Measurements from ENCODE around the gene KYAT1.

GRCh38 chr9:128617624-128618243, 38.9 kb downstream of the DYNC2I2 start:
- PRO-cap, result no peak
- RAMPAGE, long total RNA, 4 experiments, result no peak in any of the 4 experiments

- PRO-cap, result no peak
- RAMPAGE, long total RNA, 4 experiments, result start-site peak on the plus strand in 1 of 4 experiments, at chr9:128693653-128693914 at its widest, 793 reads per replicate
These were observed 4.4 kb downstream of the SET start for GRCh38 chr9:128693286-128694041.

DNA sequence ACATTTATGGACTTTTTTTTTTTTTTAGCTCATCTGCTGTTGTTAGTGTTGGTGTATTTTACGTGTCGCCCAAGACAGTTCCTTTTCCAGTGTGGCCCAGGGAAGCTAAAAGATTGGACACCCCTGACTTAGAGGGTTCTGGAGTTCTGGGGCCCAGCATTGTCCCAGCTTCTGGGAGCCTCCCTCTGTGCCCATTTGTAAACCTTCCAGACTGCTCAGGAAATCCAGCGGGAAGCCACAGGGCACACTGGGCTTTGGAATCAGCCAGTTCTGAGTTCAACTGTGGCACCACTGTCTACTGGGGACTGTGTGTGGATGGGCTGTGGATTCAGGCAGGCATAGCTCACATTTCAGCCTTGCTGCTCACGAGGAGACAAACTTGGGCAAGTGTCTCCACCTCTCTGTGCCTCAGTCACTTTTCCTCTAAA, 9.6 kb downstream of the ZER1 start:
- PRO-cap, result no peak
- RAMPAGE, long total RNA, 4 experiments, result no peak in any of the 4 experiments

GRCh38 chr9:128881786-128882244, at the start of gene KYAT1:
TSS of gene KYAT1 (minus strand) at chr9:128881950.
- PRO-cap, result bidirectional peak, plus-strand start at chr9:128882182, minus-strand start at chr9:128881873
- RAMPAGE, long total RNA, 4 experiments, result start-site peak on the minus strand in 4 of 4 experiments, at chr9:128881903-128881962 at its widest, 11 to 37 reads per replicate

DNA sequence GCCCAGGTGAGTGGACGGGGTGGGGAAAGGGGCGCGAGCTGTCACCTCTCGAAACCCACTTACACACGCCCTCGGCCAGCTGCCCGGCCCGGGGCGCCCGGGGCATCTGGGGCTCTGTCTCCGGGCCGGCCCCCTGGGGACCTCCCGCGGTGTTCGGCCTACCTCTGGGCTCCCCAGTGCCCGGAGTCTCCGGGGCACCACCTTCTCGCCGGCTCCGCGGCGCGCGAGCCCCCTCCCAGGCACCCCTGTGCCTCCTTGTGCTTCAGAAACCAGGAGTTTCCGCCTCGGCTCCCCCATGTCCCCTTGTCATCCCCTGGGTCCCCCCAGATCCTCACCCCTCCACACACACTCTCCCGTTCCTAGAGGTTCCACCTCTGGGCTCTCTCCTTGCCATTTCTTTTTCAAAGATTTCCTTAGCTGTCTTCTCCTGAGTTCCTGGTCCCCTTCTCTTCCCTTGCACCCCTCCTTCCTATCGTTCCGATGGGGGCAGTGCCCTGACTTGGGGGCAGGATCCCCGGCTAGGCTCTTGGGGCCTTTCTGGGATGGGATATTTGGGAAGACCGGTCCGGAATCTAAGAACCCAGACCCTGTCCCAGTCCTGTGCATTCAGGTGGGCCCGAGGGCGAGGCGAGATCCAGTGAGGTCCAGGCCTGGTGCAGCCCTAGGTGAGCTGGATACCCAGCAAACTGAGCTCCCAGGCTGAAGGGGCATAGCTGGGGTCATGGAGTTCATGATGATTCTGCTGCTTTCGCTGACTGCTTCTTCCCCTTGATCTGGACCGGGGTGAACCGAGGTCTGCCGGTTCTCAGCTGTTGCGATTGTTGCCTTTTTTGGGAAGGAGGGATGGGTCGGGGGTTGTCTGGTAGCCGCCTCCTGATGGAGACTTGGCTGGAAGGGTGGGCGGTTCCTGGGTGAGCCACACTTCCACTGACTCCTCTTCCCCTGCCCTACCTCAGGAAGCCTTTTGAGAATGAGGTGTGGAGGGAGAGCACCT, 609 bp downstream of the LRRC8A start:
- PRO-cap, result bidirectional peak, plus-strand start at position 423 of the sequence, minus-strand start at position 257 of the sequence
- RAMPAGE, long total RNA, 4 experiments, result start-site peak on the plus strand in 1 of 4 experiments, centred at position 918 of the sequence, 34 reads per replicate

DNA sequence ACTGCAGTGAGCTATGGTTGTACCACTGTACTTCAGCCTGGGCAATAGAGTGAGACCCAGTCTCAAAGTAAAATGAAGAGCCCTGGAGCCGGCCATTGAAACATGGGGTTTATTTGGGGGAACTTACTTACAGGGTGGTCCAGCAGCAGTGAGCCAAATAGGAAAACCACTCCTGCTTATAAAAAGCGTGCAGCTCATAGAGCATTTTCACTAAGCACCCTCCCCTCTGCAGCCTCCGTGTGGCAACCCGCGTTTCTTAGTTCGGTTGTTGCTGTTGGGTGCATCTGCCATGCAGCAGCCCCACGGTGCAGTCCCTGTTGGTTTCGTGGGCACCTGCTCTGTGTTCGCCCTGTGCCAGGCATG, 10.2 kb upstream of the PHYHD1 start:
- PRO-cap, result no peak
- RAMPAGE, long total RNA, 4 experiments, result no peak in any of the 4 experiments

DNA sequence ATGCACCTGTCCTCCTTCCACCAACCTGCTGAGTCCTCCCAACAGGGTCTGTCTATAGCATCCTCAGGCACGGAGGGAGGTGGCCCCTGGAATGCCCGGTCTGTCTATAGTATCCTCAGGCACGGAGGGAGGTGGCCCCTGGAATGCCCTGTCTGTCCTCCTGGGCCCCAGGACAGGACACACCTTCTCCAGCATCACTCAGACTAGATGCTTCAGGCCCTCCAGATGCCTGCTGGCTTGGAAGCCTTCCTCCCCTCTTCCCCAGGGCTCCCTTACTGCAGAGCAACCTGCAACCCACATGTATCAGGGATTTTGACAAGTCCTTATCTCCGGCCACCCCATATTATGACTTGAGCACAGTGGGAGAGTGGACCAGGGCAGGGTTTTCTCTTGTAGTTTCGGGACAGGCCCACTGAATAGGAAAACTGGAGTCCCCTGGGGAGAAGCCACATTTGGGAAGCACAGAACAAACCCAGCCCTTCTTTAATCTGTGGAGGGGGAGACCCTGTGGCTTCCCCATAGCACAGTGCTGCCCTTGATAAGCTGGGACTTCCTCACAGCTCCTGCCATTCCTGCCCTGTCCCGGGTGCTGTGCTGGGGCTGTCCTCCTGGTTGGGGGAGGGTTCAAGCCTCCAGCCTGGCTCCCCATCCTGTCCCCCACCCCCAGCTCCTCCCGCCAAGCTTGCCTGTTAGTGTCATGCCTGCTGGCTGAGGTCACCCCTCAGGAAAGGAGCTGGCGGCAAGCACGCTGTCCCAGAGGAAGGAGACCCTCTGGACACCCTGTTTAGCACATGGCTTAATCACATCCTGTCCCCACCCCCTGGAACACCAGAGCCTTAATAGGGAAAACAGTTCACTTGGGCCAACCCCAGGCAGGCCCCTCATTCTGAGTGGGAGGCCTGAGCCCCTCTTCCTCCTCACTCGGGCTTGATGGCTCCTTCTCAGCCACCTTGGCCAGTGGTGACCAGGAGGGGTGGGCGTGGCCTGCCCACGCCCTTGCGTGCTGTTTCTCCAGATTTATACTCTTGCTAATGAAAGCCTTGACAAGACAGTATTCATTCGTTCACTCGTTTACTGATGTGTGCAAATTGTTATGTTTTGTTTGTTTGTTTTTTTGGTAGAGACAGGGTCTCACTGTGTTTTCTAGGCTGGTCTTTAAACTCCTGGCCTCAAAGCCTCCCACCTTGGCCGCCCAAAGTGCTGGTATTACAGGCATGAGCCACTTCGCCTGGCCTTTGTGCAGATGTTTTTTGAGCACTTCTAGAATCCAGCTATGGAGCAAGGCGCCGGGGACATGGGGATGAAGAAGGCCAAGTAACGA, 9.3 kb upstream of the PHYHD1 start:
- PRO-cap, result no peak
- RAMPAGE, long total RNA, 4 experiments, result no peak in any of the 4 experiments

GRCh38 chr9:128915872-128916713, 4.7 kb upstream of the PHYHD1 start:
- PRO-cap, result no peak
- RAMPAGE, long total RNA, 4 experiments, result no peak in any of the 4 experiments

DNA sequence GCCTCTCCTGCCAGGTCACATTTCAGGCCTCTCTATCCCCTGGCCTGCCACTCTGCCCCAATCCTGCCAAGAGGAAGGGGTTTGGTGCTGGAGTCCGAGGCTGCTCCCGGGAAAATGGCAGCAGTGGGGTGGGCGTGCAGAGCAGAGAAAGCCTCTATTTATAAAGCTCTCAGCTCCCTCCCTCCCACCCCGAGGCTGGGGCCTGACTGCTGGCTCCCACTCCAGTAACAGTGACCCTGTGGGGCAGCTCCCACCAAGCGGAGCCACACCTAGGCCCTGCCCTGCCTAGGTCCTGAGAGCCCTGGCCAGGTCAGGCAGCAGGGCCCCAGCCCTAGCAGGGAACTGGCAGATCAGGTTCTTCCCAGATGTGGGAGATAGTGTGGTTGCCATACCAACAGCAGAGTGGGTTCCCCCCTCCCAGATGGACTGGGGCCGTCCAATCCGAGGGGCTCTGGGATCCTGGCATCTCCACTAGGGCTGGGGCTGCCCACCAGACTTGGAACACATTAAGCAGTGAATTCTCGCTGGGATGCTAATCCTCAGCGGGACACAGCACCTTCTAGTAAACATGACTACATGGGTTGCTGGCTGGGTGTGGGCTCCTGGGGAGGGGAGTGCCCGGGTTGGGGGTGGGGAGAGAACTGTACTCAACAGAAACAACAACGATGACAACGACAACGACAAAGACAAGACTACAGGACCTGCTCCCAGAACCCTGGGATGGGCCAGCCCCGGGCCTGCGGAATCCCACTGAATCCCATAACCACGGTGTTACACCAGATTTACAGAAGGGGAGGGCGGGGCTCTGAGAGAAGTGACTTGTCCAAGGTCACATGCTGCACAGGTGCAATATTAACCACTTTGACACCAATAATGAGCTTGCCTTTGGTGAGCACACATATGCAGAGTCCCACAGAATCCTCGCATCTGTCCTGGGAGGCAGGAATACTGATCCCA, 1.5 kb downstream of the SH3GLB2 start:
- PRO-cap, result no peak
- RAMPAGE, long total RNA, 4 experiments, result no peak in any of the 4 experiments

DNA sequence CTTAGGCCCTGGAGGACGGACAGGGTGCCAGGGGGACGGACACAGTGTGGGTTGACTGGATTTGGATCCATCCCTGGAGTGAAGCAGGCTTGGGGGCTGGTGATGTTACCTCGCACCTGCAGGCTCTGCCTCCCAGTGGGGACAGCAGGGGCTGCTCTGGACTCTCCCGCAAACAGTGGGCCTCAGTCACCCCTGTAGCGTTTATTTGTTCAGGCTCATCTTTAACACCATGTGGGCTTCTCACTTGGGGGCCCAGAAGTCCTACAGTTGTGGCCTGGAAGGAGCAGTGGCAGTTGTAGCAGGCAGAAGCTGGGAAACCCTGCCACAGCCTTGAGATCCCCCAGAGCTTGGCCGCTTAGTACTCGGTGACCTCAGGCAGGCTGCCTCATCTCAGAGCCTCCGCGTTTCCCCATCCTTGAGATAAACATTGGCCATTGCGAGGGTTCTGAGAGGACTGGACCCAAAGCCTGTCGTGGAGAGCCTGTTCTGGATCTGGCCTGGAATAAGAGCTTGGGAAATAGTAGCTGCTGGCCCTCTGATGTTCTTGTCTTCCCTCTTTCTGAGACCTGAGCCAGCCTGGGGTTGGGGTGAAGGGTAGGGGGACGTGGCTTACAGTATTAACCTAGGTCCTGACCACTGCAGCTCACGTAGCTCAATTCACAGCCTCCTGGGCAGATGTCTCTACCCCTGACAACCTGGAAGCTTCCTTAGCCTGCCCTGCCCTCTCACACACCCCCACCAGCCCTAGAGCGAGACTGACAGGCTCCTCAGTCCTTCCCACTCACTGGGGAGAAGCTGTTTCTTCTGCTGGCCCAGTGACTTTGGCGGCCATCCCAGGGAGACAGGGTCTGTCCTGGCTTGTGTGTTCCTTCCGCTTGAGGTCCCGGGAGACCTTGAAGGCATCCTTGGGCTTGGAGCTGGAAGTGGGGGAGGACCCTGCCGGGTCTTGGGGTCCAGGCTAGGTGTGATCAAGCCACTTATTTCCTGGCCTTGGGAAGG, 1.4 kb downstream of the MIGA2 start:
- PRO-cap, result no peak
- RAMPAGE, long total RNA, 4 experiments, result no peak in any of the 4 experiments

DNA sequence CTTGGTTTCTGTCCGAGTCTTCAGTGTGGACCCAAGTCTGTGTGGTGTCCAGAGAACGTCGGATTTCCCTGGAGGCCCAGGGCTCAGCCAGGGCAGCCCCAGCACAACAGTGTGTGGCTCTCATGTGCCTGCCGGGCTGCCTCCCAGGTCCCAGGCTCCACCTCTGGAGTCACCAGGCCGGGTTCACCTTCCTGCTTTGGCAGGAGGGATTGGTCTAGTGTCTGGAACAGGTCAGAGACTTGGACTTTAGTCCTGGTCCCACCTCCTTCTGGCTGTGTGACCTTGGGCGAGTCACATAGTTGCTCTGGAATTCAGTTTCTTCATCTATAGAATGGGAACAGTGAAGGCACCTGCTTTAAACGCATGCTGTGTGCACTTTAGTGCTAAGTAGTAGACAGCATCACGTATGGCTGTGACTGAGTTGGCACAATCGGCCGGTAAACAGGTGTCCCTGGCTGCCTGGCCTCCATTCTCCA, 3.2 kb downstream of the DOLPP1 start:
- PRO-cap, result no peak
- RAMPAGE, long total RNA, 4 experiments, result no peak in any of the 4 experiments

- PRO-cap, result bidirectional peak, plus-strand start at chr9:129174313, minus-strand start at chr9:129174141
- RAMPAGE, long total RNA, 4 experiments, result no peak in any of the 4 experiments
These were observed 4.3 kb downstream of the IER5L start for GRCh38 chr9:129173560-129174397.

DNA sequence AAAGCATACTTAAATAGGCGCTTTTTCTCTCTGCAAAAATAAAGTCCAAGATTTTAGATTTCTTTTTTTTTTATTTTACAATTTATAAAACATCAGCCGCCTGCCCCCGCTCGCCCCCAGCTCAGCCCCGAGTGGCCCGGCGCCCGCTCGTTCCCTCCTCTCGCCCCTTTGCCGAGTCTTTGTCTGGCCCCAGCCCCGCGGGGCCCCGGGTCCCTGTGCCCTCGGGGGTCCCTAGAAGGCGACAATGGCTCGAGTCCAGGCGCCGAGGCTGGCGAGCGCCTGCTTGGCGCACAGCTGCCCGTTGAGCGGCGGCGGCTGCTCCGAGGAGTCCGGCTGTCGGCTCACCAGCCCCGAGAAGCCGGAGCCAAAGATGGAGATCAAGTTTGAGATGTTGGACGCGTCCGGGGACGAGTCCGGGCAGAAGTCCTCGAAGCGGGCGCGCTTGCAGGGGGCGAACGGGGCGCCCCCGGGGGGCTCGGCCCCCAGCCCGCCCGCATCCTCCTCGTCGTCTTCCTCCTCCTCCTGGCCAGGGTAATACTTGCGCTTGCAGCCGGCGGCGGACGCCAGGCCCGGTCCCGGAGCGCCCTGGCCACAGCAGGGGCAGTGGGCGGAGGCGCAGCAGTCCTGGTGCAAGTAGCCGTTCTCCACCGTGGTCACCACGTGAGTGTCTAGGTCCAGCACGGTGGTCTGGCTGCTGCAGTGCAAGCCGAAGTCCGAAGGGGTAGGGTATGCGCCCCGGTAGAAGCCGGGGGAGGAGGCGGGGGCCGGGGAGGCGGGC, 1.3 kb downstream of the IER5L start:
- PRO-cap, result no peak
- RAMPAGE, long total RNA, 4 experiments, result no peak in any of the 4 experiments

DNA sequence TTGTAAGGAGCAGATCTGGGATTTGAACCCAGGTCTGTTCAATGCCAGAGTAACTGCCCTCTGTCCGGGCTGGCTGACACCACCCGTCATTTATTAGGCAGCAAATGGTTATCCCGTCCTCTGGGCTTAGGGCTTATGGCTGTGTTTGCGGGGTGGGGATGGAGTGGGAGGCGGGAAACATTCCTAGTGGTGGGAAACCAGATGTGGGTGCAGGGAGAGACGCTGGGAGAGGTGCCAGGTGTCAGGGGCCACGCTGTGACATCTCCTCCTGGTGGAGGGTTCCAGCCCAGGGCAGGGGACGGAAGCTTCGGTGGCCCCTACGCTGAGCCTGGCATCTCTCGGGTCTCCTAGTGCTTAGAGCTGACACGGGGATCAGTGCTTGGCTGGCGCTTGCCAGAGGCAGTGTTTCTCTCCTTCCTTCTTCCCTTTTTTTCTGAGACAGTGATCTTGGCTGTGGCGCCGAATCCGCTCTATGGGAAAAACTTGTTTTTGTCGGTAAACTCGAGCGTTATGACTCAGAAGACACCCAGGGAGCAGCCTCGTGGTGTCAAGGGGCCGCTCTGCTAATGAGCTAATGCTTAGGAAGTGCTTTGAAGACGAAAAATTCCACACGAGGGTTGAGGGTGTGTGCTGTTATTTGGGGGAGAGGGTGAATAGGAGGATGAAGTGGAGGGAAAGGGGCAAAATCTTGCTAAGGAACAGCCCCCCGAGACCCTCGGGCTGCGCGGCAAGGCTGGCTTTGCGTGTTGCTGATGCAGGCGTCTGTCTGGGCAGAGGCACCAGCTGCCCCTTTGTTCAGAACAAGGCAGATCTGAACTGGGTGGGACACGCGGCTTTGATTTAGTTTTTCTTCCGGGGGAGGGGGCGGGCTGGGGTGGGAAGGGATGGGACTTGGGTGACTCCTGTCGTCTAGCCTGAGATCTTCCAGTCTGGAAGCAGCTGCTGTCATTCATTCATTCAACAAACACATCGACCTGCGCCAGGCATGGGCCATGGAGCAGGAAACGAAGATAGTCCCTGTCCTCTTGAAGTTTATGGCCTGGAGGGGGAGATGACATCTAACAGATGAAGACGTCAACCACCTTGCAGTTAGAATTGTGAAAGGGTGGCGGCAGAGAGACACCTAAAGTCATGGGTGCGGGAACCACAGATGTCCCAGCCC, 20.5 kb upstream of the IER5L start:
- PRO-cap, result bidirectional peak, plus-strand start at position 636 of the sequence, minus-strand start at position 435 of the sequence
- RAMPAGE, long total RNA, 4 experiments, result no peak in any of the 4 experiments

GRCh38 chr9:129318218-129318862, 140.3 kb upstream of the IER5L start:
- PRO-cap, result no peak
- RAMPAGE, long total RNA, 4 experiments, result no peak in any of the 4 experiments

DNA sequence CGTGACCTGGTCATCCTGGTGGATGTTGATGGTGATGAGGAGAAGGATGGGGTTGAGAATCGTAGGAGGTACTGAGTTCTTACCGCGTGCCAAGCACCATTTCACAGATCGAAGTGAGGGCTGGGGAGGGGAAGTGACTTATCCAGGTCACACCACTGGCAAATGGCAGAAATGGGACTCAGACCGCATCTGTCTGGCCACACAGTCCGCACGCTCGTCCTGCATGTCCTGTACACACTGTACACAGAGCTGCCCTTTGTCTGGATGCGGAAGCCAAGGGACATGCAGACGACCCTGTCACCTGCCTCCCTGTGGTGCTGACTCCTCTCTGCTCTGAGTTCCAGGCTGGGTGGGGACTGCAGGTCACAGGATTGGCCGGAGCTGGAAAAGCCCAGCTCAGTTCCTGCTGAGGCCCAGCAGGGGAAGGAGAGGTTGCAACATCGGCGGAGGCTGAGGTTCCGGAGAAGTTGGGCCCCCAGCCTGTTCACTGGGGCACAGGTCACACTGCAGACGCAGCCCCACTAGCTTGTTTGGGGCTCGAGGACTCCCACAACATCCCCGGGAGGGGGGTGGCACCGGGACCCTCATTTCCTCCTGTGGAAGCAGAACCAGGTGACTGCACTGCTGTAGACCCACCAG, 165.7 kb upstream of the IER5L start:
- PRO-cap, result bidirectional peak, plus-strand start at position 399 of the sequence, minus-strand start at position 115 of the sequence
- RAMPAGE, long total RNA, 4 experiments, result no peak in any of the 4 experiments

- PRO-cap, result no peak
- RAMPAGE, long total RNA, 4 experiments, result no peak in any of the 4 experiments
These were observed 161.3 kb downstream of the C9orf50 start for GRCh38 chr9:129459586-129459919.

- PRO-cap, result no peak
- RAMPAGE, long total RNA, 4 experiments, result no peak in any of the 4 experiments
These were observed 133.0 kb downstream of the C9orf50 start for GRCh38 chr9:129487943-129488279.

DNA sequence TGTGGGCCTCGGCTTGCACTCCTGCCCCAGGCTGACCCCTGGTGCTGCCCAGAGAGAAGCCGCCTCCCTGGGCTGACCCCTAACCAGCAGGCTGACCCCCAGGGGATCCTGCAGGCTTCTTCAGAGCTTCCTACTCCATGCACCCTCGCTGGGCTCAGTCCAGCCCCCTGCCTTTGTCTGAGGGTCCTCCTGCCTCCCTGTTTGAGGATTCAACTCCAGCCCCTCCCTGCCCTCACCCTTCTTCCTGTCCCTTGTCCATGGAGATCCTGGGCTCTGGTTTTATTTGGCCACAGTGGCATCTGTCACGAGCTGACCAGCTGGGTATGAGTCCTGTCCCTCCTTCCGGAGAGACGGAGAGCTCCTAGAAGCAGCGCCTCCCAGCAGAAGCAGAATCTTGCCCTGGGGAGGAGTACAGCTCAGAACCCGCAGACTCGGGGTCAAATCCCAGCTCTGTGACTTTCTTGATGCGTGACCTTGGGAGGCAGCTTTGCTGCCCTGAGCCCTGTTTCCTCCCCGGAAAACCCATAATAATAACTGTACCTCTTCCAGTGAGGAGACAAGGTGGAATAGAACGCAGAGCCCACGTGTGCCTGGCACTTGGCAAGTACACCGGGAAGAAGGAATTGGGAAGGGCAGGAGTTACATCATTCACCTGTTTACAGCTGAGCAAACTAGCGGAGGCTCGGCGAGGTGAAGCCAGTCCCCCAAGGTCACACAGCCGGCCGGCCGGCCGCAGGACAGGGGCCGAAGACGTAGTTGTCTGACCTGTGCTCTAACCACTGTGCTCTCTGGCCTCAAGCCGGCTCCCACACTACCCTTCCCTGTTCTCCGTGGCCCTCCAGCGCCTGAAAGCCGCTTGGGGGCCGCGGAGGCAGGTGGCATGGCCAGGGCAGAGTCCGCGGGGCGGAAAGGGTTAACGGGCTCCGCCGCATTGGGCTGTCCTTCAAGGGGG, 125.5 kb downstream of the C9orf50 start:
- PRO-cap, result unidirectional peak, plus-strand start at position 389 of the sequence; bidirectional peak, plus-strand start at position 699 of the sequence, minus-strand start at position 526 of the sequence
- RAMPAGE, long total RNA, 4 experiments, result no peak in any of the 4 experiments

DNA sequence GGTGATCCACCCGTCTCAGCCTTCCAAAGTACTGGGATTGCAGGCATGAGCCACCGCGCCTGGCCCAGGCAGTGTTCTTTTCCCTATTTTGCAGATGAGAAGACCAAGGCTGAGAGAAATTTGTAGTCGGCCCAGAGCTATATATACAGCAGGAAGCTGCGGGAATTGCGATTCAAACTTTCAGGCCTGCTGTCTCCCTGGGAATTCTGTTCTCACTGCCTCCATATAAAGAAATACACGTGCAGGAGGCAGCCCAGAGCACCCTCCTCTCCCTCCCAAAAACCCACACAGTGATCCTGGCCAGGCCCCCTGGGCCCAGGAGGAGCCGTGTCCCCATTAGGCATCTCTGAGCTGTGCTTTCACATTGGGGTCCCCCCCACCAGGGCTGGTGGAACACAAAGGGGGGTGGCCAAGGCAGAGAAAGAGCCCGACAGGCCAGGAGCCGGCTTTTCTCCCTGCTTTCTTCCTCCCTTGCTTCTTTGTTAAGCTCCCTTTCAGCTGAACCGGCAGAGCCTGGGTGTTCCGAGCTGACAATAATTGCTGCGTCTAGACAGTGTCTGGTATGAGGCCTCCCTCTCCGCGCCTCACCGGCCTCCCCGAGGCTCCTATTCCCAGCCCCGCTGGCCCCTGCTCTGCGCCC, 120.8 kb downstream of the C9orf50 start:
- PRO-cap, result no peak
- RAMPAGE, long total RNA, 4 experiments, result no peak in any of the 4 experiments